Type B pancreatic cell (in vitro differentiated cells): ENCODE measurements around a stretch of chr3.

DNA sequence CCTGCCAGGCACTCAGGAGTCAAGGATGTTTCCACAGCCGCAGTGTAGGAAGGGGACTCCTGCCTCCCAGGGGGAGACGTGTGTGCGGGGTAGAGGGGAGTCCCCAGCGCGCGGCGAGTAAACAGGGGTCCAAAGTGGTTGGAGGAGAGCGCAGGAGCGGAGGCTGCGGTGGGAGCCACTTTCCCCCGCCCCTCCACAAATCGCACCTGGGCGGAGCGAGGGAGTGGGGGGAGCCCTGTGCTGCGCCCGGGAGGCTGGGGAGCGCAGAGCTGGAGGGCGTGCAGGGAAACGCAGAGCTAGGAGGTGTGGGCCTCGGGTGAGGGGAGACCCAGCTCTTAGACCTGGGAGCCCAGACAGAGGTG lies 1.8 kb downstream of the LRRC3B start:
- PRO-cap: no peak

- PRO-cap: no peak
These were observed 159.2 kb downstream of the NEK10 start for GRCh38 chr3:27209976-27210475.

GRCh38 chr3:27329282-27329702 lies 39.9 kb downstream of the NEK10 start:
- PRO-cap: no peak

DNA sequence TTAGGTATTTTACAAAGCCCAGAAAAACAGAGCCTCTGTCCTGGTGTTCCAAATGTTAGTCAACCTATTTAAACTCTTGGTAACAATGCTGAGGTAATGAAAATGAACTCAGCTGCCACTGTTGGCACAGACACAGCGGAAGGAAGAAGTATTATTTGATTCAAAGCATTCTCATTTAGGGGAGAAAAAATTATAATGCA lies 51.2 kb upstream of the SLC4A7 start:
- PRO-cap: no peak

DNA sequence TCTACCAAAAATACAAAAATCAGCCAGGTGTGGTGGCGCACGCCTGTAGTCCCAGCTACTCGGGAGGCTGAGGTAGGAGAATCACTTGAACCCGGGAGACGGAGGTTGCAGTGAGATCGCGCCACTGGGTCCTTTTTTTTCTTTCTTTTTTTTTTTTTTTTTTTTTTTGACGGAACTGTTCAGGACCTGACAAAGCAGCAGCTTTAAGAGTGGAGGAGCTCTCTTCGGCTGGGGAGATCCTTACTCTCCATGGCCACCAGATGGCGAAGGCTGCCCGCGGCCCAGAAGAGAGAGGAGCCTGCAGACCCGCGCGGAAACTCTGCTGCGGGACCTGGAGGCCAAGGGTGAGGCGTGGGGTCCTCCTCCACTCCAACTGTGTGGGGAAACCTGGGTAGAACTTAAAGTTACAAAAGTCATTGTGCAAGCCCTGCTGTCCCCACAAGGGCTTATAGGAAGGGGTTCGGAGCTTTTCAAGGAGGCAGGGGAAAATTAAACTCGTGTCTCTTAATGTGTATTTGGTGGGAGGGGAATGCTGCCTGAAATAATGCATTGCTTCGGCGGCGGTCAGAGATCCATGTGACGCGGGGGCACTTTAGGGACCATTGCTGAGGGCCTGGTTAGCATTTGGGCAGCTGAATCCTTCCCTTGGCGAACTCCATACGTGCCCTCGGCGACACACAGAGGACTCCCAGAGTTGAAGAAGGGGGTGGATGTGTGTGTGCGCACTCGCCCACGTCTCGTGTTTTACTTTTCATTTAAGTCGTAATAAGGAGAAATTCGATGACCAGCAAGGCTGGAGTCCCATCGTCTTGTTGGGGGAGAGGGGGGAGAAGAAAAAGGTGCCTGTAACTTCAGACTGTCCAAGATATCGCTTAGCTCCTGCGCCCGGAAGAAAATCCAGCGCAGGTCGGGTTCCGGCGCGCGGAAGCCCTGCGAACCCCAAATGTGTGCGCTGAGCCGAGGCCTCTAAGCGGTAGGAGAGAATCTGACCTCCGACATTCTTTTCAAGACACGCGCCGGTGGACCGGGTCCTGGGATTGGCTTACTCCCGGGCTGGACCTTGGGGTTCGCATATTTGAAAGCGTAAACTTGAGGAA lies 9.8 kb downstream of the EOMES start:
- PRO-cap: no peak

GRCh38 chr3:27714720-27715051 lies 7.4 kb downstream of the EOMES start:
- PRO-cap: no peak

- PRO-cap: no peak
These were observed 159.3 kb upstream of the EOMES start for GRCh38 chr3:27881353-27881946.

DNA sequence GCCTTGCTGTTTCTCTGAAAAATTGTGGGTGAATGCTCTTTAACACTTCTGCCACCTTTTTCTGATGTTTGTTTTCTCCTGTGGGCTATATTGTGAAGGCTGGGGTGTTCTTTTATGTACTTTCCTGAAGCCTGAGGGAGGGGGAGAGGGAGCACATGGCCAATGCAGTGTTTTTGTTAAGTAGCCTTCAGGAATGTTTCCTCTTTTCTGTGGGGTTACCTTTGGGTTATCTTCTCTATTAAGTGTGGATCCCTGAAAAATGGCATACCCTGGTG lies 50.2 kb downstream of the CMC1 start:
- PRO-cap: no peak

DNA sequence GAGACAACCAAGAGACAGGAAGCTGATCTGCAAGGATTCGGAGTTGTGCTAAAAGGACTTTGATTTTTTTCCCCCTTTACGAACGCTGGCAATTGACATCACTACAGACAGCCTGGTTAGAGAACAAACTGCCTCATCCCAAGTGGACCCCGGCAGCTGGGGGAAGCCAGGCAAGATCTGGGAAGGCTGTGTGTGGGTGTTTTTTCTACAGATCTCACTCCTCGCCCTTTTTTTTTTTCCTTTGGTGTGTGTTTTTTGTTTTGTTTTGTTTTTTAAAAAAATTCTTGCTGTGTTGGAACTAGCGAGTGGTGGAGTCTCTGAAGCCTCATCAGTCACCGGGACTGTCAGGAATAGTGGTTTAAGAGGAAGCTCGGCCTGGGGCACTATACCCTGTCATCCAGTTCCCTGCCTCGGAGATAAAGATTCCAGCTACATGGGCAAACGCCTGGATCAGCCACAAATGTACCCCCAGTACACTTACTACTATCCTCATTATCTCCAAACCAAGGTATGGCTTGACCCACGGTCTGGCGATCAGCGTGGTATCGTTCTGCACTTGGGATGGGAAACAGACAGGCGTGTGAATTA lies 472 bp downstream of the RBMS3 start:
- PRO-cap: no peak

DNA sequence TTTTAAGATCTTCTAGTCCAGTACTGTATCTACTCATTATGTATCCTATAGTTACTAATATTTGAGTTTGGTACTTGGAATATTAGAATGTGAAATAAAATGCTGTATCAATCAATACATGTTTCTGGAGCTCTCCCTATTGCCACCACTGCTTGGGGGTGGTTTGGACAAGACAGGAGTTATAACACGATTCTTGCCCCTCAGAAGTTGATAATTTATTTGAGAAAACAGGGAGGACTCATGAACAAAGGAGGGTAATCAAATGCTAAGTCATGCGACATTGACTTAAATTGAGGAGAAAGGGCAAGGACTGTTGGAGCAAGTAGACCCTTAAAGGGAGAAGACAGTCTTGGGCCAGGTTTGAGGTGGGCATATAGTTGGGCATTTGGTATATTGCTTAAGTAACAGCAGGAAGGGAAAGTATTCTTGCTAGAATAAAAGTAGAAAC lies 17.9 kb downstream of the RBMS3 start:
- PRO-cap: no peak

GRCh38 chr3:29374654-29375158 lies 93.8 kb downstream of the RBMS3 start:
- PRO-cap: no peak

DNA sequence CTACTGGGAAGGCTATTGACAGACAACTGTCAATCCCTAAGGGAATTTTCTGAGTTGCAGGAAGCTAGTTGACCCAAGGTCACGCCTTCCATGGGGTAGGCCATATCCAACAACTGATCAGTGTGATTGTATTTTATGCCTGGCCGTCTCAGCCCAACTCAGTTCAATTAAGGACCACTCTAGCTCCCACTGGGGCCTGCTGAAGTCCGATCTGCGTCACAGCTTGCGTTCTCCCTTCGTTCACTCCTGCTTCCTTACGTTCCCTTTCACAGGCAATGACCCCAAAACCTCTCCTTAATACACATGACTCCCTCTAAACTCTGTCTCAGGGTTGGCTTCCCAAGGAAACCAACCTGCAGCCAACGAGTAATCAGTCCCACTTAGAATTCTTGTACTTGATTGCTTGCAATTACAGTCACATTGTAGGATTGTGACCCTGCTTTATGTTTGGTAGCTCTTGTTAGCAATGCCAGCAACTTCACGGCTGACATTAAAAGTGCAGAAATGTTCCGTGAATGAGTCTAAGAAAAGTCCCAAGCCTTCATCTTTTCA lies 428.1 kb downstream of the RBMS3 start:
- PRO-cap: no peak

GRCh38 chr3:29768850-29769290 lies 488.0 kb downstream of the RBMS3 start:
- PRO-cap: no peak

GRCh38 chr3:30332118-30332730 lies 274.2 kb upstream of the TGFBR2 start:
- PRO-cap: no peak

DNA sequence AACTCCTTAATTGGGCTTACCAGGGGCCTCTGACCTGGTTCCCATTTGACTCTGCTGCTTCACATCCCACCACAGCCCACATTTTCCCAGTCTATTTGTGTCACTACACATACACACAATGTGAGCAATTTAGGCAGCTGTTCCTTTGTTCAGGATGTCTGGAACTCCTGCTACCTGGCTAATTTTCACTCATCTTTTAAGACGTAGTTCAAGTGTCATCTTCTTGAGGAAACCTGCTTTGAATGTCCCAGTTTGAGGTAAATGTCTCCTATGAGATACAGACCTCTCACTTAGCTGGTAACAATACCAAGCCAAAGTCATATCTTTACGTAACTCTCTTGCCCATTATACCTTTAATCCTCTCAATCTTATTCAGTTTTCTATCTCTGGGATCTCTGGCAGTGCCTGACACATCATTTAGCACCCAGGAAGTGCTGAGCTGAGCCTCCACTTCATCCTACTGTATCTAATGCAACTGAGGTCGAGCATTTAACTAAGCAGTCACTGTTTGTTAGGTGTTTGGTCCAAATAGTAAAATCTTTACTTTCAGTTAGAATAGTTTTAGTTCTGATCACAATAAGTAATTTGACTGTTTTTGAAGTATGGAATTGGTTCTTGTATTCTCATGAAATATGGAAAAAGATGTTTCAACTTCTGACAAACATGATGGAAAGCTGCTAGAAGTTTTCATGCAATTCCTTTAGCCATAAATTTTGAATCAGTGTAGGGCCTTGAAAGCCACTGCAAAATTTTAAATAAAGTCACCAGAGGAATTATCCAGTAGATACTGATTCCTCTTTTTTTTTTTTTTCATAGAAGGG lies 4.6 kb downstream of the TGFBR2 start:
- PRO-cap: no peak

DNA sequence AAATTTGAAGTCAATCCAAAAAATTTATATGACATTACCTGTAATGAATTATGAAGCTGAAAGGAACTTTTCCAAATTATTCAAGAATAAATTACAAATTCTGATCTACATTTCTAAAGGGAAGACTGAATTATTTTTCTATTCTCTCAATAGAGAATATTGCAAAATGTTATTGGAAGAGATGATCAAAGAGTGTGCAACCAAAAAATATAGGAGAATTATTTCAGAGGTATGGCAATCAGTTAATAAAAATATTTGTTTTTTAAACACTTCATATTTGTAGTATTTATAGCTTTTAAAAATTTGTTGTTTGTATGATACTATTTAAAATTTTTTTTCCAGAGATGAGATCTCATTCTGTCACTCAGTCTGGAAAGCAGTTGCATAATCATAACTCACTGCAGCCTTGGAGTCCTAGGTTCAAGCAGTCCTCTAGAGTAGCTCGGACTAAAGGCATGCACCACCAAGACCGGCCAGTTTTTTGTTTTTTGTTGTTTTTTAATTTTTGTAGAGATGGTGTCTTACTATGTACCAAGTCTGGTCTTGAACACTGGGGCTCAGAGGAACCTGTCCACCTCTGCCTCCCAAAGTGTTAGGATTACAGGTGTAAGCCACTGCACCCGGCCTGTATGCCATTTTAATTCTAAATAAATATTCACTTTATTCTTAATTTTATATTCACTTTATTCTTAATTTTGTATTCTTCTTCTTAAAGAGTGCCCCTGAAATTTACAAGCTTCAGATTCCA lies 9.2 kb downstream of the TGFBR2 start:
- PRO-cap: no peak

DNA sequence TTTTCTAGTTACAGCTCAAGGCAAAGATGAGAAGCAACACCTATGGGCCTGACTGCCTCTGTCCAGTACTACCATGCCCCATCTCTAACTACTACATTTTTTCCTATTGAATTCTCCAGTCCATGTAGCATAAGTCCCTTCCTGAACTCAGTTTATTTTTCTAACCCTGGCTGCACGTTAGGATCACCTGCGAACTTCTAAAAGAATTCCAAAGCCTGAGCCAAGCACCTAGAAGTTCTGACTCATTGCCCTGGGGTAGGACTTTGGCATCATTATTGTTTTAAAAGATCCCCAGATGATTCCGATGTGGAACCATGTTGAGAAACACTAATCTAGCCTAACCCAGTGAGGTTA lies 19.4 kb downstream of the TGFBR2 start:
- PRO-cap: no peak

DNA sequence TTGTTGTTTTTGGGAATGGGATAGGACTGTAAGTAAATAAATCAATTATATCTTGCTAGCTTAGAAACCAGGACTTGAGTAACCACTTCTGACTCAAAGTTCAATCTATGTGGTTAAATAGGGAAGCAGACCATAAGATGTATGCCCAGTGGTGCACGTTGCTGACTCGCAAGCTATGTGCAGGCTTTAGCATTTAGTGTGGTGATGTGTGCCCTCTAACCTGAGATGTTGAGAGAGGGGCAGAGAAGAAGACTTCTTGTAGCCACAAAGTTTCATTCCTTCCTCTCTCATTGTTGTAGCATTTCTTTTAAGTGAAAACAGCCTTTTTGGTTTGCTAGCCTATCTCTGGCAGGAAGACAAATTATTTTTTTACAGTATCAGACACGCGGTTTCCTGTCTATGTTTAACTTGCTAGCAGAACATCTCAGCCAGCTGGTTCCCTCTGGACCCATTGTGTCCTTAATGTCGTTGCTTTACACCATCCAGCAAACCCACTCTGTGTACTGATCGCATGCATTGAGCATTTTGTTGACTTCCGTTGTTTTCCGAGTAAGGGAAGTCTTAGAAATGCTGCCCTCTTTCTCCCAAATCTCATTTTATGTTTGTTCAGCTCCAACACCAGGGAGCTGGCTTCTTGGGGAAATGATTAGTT lies 52.1 kb downstream of the TGFBR2 start:
- PRO-cap: no peak

- PRO-cap: no peak
These were observed 60.1 kb downstream of the TGFBR2 start for GRCh38 chr3:30666537-30666850.

DNA sequence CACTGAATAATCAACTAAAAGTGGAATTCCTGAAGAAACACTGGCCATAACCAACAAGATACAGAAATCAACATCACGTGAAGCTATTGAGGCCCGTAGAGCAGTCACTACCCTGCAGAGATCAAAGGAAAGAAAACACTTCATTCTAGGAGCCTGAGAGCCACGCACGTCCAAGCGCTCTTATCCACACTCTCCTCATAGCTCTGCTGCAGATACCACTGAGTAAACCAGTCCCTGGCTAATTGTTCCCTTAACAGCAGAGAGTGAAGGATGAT lies 270.9 kb upstream of the GADL1 start:
- PRO-cap: no peak